Ascending aorta (tissue), 1 donor: ENCODE data around the genes NVL and H3-3A.

DNA sequence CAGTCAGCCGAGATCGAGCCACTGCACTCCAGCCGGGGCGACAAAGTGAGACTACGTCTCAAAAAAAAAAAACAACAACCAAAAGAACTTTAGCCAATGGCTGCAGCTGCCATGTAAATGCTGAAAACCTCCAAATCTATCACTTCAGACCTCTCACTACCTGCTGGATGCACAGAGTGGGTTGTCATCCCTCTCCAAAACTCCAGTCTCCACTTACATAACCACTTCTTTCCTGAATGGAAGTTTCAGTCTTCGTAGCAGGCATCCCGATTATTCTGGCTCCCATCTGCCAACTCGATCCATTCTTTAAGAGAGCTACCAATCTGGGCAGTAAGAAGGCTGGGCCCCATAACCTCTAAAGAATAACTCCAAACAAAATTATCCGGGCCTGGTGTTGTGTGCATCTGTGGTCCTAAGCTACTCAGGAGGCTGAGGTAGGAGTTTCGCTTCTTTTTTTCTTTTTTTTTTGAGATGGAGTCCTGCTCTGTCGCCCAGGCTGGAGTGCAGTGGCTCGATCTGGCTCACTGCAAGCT lies 12.1 kb downstream of the DEGS1 start:
- PRO-cap, result no peak

DNA sequence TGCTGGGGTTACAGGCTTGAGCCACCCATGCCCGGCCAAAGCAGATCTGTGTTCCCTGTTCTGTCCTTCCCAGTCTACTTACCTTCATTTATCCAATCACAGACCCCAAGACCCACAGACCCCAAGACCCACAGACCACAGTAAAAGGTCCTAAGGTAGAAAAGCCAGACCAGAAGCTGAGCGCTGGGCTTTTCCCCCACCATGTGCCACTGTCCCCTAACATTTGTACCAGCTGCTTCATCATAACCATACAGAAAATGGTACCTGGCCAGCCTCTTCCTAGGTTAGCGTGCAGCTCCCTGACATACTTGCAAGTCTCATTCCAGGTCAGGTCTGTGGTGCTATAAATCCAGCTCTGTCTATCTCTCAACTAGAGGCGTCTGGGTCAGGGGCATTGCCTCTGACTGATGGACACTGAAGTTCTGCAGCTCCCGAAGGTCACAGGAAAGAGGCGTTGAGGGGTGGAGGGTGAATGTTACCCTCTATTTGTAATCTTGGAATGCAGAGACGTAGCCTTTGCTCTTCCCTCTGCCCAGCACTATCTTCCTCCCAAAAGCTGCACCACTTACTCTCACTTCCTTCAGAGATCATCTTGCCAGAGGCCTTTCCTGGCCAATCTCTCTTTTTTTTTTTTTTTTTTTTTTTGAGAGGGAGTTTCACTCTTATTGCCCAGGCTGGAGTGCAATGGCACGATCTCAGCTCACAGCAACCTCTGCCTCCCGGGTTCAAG lies 27.1 kb downstream of the DEGS1 start:
- PRO-cap, result no peak

GRCh38 chr1:224329487-224330271 lies at the start of gene NVL:
Gene NVL (minus strand): TSS chr1:224330172.
- PRO-cap, result no peak

GRCh38 chr1:224447201-224447641 lies 12.6 kb upstream of the WDR26 start:
- PRO-cap, result no peak

DNA sequence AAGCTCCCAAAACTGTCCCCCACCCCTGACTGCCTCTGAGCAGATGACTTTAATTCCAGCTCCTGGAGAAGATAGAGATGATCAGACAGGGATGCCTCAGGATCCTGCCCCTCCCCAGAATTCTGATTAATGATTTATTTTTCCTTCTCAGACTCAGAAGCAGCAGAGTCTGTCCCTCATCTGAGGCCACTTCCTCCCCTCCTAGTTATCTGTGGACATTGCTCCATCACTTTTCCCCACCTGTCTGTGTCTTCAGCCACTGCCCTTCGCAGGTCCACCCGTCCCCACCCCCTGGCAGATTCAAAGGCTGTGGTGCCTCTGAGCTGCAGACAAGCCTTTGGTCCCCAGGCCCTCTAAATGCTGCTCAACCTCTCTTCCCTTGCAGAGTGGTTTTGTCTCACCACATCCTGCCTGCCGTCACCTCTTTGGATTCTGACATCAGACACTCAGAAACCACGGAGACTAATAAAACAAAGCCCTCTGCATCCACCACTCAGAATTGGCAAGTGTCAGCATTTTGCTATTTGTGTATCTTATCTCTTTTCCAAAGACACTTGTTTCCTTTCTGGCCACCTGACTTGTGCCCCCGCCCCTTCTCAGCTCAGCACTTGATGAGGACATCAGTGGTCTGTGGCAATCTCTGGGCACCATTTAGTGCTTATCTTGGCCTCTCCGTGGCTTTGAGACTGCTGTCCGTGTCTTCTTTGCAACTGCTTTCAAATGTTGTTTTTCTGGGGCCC lies 7.6 kb downstream of the CNIH3 start:
- PRO-cap, result no peak

GRCh38 chr1:225416153-225416367 lies 11.8 kb downstream of the LBR start:
- PRO-cap, result no peak

GRCh38 chr1:225444850-225445332 lies 17.1 kb upstream of the LBR start:
- PRO-cap, result no peak

- PRO-cap, result no peak
Measured at GRCh38 chr1:225549305-225549787, 103.6 kb downstream of the ENAH start.

DNA sequence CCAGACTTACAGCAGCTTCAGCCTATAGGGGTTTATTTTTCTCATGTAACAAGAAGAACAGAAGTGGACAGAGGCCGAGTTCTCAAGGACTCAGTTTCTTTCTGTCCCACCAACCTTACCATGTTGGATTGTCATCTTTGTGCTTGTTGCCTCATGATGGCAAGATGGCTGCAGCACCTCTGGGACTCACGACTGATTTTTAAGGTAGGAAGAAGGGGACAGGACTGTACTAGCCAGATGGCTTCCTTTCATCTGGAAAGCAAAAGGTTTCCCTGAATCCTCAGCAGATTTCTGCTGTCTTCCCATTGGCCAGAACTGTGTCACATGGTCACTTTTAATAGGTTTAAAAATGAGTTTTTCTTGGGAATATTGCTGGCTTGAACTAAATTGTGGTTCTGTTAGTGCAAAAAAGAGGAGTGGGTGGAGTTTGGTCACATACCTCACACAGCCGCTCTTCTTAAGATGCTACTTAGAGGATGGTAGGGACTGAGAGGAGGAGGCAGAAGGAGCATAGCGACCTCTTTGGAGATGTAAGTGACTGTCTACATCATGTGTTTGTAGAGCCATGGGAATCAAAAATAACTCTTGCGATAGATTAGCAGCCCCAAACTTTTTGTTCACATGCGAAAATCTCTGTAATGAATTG lies 48.1 kb upstream of the ENAH start:
- PRO-cap, result no peak

GRCh38 chr1:225891131-225891846 lies 2.3 kb upstream of the LEFTY1 start:
- PRO-cap, result no peak

- PRO-cap, result no peak
Measured at GRCh38 chr1:225896792-225897676, 8.1 kb upstream of the LEFTY1 start.

- PRO-cap, result no peak
Measured at GRCh38 chr1:225922560-225923049, 1.4 kb downstream of the PYCR2 start.

DNA sequence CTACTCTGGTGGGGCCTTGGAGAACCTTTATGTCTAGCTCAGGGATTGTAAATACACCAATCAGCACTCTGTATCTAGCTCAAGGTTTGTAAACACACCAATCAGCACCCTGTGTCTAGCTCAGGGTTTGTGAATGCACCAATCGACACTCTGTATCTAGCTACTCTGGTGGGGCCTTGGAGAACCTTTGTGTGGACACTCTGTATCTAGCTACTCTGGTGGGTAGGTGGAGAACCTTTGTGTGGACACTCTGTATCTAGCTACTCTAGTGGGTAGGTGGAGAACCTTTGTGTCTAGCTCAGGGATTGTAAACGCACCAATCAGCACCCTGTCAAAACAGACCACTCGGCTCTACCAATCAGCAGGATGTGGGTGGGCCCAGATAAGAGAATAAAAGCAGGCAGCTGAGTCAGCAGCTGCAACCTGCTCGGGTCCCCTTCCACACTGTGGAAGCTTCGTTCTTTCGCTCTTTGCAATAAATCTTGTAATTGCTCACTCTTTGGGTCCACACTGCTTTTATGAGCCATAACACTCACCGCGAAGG lies 28.7 kb downstream of the SDE2 start:
- PRO-cap, result no peak

DNA sequence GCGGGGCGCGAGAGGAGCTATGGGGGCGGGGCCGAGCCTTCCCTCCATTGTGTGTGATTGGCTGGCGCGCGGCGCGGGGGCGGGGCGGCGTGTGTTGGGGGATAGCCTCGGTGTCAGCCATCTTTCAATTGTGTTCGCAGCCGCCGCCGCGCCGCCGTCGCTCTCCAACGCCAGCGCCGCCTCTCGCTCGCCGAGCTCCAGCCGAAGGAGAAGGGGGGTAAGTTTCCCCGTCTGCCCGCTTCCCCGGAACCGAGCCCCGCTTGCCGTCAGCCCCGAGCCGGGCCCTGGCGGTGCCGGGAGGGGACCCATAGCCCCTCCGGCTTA lies at the start of gene H3-3A:
Gene H3-3A (plus strand): TSS at position 122 of the 324 bp plus-strand sequence.
- PRO-cap, result bidirectional peak, plus-strand start at position 120 of the sequence, minus-strand start outside the sequence

- PRO-cap, result unidirectional peak, minus-strand start at chr1:226083513
Measured at GRCh38 chr1:226083292-226084207, 21.0 kb downstream of the H3-3A start.

GRCh38 chr1:226108993-226109342 lies 46.5 kb downstream of the H3-3A start:
- PRO-cap, result no peak

- PRO-cap, result no peak
Measured at GRCh38 chr1:226115353-226115636, 52.8 kb downstream of the H3-3A start.

- PRO-cap, result no peak
Measured at GRCh38 chr1:226164619-226165138, 21.9 kb downstream of the ACBD3 start.

GRCh38 chr1:226165683-226166291 lies 20.8 kb downstream of the ACBD3 start:
- PRO-cap, result no peak

GRCh38 chr1:226185529-226185993 lies 980 bp downstream of the ACBD3 start:
- PRO-cap, result no peak